Metastatic Breast Carcinoma in the Brain (tissue), 10 donors: ENCODE results near the gene UBE2N.

DNA sequence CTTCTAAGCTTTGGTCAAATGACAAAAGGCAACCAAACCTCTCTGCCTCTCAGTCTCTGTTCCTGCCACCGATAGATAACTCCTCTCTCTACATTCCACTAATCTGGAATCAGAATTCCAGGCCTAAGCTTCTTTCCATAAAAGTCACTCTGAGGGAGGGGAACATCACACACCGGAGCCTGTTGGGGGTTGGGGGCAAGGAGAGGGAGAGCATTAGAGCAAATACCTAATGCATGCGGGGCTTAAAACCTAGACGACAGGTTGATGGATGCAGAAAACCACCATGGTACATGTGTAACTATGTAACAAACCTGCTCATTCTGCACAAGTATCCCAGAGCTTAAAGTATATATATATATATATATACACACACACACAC, 108.7 kb downstream of the EEA1 start:
- PRO-cap, 10 experiments: no peak in any of the 10 experiments

DNA sequence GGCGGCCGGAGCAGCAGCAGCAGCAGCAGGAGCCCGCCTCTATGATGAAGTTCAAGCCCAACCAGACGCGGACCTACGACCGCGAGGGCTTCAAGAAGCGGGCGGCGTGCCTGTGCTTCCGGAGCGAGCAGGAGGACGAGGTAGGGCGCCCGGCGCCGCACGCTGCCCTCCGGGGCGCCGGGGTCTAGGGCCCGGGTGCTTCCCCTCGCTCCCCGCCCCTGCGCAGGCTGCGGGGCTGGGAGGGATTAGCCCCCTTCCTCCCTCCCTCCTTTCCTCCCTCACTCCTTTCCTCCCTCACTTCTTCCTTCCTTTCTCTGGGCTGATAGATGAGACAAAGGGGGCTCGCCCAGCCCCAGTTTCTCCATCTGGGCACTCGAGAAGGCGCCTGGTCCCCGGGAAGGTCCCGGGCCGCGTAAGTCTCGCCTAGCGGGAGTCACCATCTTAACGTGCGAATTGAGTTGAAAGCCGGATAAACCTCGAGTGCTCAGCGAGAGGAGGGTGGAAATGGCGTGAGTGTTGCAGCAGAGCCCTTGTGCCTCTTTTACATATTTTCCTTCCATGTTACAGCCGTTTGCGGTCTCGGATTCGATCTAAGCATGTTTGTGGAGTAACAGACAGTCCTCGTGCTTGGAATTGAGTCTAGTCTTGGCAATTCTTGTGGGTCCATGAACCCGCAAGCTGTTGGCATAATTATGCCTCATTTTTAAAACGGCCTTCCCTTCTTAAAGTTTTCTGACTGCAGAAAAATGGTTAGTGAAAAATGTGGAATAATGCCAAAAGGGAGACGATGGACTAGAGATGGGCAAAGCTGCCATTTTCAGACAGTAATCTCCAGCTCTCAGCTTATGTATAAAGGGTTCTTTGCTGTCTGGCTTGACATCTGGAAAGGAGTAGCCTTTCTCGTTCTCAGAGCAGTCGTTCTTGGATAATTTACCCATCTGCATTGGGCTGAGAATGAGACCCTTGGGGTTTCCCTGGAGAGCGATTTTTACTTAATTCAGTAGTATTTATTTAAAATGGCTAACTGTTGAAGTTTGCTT, 877 bp downstream of the NUDT4 start:
- PRO-cap, 10 experiments: peak in 9 of 10 experiments; most common plus-strand start position 121 of the sequence (in 6); most common minus-strand start position 222 of the sequence (in 1)

DNA sequence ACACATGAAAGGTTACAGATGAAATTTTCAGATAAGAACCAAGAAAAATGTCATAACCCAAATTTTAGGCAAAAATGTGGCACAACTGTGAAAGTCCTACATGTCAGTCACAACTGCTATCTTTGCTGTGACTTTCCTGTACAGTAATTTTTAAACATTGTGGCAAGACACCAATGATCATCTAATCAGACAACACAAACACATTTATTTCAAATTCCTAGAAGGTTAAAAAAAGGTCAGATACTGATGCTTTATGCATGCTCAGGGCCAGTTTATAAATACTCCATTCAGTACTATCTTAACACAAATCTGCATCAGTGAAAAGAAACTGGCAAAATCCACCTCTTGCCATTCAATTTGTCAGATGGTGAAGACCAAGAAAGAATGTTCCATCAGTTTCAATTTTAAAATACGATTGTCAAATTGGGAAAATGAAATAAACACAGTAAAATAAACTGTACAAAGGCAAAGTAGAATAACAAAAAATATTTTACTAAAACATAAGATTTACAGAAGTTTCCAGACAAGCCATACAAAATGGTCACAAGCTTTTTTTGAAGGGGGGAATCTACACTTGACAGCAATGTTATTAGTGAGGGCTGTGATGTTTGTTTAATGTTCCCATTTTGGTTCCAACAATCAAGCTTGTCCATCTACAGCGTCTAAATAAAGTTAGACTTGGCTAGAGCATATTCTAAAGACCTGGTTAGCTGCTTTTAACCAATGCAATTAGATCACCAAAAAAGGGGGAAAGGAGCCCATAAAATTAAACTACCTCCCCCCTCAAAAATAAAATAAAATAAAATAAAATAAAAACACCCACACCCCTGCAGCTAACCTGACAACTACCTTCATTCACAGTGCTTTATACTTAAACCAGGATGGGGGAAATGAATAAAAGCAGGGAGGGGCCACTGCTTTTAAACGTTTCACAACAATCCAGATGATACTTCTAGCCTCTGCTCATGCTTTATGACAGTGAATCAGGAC, 31.5 kb downstream of the NUDT4 start:
- PRO-cap, 10 experiments: no peak in any of the 10 experiments

GRCh38 chr12:93441454-93442617, at the start of gene UBE2N:
UBE2N (minus strand) TSS chr12:93441947.
- PRO-cap, 10 experiments: peak in 10 of 10 experiments; most common plus-strand start chr12:93442146 (in 10); most common minus-strand start chr12:93441939 (in 10)

- PRO-cap, 10 experiments: no peak in any of the 10 experiments
Observed at GRCh38 chr12:93573299-93573729, 839 bp downstream of the SOCS2 start.

GRCh38 chr12:93678190-93678664, 1.1 kb downstream of the CRADD start:
- PRO-cap, 10 experiments: no peak in any of the 10 experiments

DNA sequence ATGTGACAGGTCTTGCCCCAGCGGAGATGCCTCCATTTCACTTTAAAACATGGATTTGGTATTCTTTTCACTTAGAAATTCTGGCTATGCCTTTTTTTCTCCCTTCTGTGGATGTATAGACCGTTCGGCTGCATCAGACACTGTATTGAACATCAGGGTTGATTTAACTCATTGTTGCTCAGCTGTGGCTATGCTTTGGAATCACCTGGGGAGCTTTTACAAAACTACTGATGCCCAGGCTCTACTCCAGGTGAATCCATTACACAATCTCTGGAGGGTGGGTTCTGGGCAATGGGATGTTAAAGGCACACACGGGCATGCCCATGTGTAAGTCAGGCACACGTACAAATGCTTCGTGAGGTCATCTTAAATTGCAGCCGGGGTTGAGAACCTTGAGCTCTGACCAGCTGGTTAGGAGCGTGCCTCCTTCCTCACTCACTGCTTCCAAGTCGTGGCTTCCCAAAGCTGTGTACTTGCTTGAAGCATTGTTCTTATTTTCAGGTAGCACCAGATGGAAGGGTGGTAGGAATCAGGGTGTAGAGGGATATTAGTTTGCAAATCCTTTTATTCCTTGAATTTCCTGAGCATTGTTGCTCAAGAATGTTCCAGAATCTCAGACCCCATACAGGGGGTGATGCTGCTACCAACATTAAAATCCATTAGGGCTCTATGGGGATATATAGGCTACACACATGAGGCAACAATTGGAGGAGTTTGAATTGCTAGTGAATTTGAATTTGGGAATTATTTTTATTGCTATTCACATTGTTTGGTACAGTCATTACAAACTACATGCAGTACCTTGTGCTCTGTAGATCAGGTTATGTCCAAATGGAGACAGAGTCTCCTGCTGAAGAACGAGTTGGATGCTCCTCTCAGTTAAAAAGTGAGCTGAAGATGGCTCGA, 10.3 kb downstream of the CRADD start:
- PRO-cap, 10 experiments: no peak in any of the 10 experiments

GRCh38 chr12:93691754-93692465, 14.7 kb downstream of the CRADD start:
- PRO-cap, 10 experiments: no peak in any of the 10 experiments

GRCh38 chr12:93714407-93715015, 37.3 kb downstream of the CRADD start:
- PRO-cap, 10 experiments: no peak in any of the 10 experiments

GRCh38 chr12:93740789-93741486, 63.8 kb downstream of the CRADD start:
- PRO-cap, 10 experiments: no peak in any of the 10 experiments

DNA sequence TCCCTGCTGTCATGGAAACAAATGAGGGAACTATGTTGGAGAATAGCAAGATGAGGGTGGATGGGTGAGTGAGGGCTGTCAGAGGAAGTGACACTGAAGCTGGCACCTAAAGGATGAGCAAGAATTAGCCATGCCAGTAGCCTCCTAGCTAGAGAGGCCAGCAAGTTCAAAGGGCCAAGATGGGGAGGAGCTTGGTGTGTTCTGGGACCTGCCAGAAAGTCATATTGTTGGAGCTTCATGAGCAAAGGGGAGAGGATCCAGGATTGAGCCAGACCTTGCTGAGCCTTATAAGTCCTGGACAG, 71.9 kb downstream of the CRADD start:
- PRO-cap, 10 experiments: peak in 1 of 10 experiments; most common plus-strand start position 244 of the sequence (in 1)

DNA sequence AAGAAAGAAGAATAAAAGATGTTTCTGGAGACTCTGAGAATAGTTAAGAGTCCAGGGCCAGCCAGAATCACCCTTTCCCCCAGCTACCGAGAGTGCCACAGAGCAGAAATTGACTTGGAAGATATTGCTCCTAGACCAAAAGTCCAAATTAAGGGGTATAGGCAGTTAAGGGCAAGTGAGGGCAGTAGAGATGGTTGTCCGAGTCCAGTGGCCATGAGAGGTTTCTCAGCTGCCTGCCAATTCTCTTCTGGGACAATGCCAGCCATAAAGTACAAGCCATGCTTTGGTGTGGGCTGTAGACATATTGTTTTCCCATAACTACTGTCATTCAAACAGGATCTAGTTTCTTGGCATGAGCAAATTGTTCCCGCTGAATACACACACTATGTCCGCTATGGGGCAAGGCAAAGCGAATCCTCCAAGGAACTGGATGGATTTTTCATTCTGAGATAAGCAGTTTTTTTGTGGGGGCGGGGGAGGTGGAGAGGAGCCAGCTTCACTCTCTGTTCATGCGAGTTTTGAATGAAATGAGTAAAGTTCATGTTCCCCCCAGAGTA, 136.8 kb downstream of the CRADD start:
- PRO-cap, 10 experiments: no peak in any of the 10 experiments

DNA sequence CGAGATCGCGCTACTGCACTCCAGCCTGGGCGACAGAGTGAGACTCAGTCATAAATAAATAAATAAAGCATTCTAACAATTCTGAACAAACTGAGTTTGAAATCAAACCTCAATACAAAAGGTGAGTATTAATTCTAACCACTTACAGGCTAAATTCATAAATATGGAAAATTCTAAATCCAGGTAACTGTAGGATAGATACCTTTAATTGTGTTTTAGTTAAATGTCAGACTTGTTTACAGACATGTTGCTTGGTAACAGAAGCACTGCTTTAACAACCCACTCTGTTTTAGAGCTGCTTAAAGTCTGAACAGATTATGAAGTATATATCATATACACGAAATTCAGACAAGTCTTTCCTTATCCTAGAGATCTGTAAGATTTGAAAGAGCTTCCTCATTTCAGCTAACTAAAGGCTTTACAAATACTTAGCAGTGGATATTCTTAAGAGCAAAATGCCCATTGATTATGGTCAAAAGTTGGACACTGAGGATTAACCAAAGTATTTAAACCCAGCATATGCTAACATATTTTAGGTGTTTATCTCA, 907 bp downstream of the CEP83 start:
- PRO-cap, 10 experiments: no peak in any of the 10 experiments

- PRO-cap, 10 experiments: peak in 4 of 10 experiments; most common plus-strand start chr12:94616039 (in 1); most common minus-strand start chr12:94615993 (in 4)
Observed at GRCh38 chr12:94615808-94616851, 34.2 kb downstream of the TMCC3 start.

- PRO-cap, 10 experiments: no peak in any of the 10 experiments
Observed at GRCh38 chr12:94618904-94619353, 31.4 kb downstream of the TMCC3 start.

GRCh38 chr12:94622290-94622833, 28.0 kb downstream of the TMCC3 start:
- PRO-cap, 10 experiments: peak in 1 of 10 experiments; most common minus-strand start chr12:94622679 (in 1)

GRCh38 chr12:94675819-94676789, 25.7 kb upstream of the TMCC3 start:
- PRO-cap, 10 experiments: peak in 2 of 10 experiments; most common plus-strand start chr12:94676554 (in 2); most common minus-strand start chr12:94676171 (in 1)

GRCh38 chr12:94952303-94952676, 51.2 kb downstream of the NDUFA12 start:
- PRO-cap, 10 experiments: no peak in any of the 10 experiments

DNA sequence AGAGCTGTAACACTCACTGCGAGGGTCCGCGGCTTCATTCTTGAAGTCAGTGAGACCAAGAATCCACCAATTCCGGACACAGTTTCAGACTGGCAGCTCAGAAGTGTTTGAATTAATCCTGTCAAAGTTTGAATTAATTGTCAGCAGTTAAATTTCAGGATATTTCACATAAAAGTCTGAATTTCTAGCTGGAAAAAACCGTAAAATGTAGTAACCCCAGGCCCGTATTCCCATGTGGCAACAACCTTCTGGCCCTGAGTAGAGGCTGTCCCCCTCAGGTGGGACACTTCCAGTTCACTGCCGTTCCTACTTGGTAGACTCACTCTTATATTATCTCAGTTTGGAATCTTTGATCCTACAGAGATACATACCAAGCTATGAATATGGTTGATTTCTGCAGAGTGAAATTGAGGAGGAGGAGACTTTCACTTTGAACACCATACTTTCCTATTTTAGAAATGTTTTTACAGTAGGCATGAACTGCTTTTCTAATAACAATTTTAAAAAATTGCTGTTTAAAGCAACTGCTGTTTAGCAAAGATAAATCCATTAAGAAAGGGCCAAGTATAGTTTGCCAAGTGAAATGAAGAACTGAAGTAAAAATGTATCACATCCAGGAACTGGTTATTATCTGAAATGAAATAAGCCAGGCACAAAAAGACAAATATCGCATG, 93.0 kb upstream of the METAP2 start:
- PRO-cap, 10 experiments: no peak in any of the 10 experiments

- PRO-cap, 10 experiments: no peak in any of the 10 experiments
Observed at GRCh38 chr12:95546200-95546995, 4.9 kb downstream of the USP44 start.